GM12891 (cell line): Measurements from ENCODE around the genes FAM169A and F2RL2.

DNA sequence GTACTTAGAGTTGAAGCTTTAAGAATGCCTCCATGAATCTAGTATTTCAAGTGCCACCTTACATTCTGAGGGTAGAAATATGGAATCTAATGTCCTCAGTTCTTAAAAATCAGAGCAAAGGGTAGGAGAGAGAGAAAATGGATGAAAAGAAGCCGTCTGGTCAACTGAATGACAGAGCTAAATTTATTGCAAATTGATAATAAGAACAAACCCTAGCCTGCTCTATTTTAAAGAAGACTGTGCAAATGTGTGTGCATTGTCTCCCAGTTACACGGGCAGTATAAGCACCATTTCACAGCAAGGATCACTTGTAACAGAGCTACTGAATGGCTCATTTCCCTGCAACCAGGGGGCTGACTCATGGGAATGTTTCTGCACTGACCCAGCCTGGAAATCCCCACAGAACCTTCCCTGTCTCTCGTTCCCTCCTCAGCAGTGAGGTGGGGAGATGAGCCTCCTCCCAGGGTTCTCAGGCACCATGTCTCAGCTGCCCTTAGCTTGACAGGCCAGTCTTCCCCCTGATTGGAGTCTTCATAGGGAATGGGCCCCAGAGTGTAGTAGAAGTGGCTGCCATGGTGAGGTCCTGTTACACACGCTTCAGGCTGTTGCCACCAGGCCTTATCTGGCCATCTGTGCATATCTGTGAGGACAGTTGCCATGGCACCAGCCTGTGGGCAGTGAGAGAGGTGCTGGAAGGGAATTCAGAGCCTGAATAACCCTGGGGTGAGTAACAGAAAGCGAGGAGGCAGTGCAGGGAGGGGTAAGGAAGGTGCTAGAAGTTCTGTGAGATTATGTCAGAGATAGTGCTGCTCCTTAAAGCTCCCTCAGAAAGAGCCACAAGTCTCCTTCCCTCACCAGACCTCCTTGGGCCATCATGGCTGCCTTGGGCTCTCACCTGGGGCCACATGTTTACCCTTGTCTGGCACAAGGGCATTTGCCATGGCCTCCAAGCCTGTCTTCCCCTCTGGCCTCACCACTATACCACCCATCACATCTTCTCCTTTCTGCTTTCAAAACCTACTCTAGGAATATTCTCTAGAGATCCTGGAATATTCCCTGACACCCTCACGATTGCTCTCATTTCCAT lies 324.4 kb downstream of the ENC1 start:
- RRBS = no CpG with 5 or more reads among the region's 6 CpGs

GRCh38 chr5:74415766-74416179 lies 224.8 kb downstream of the ENC1 start:
- RRBS = no CpG with 5 or more reads among the region's 8 CpGs

GRCh38 chr5:74629669-74630325 lies 10.7 kb downstream of the ENC1 start:
- RRBS = no CpG with 5 or more reads among the region's 6 CpGs

GRCh38 chr5:74636210-74637051 lies 4.1 kb downstream of the ENC1 start:
- RRBS = no CpG with 5 or more reads among the region's 15 CpGs

DNA sequence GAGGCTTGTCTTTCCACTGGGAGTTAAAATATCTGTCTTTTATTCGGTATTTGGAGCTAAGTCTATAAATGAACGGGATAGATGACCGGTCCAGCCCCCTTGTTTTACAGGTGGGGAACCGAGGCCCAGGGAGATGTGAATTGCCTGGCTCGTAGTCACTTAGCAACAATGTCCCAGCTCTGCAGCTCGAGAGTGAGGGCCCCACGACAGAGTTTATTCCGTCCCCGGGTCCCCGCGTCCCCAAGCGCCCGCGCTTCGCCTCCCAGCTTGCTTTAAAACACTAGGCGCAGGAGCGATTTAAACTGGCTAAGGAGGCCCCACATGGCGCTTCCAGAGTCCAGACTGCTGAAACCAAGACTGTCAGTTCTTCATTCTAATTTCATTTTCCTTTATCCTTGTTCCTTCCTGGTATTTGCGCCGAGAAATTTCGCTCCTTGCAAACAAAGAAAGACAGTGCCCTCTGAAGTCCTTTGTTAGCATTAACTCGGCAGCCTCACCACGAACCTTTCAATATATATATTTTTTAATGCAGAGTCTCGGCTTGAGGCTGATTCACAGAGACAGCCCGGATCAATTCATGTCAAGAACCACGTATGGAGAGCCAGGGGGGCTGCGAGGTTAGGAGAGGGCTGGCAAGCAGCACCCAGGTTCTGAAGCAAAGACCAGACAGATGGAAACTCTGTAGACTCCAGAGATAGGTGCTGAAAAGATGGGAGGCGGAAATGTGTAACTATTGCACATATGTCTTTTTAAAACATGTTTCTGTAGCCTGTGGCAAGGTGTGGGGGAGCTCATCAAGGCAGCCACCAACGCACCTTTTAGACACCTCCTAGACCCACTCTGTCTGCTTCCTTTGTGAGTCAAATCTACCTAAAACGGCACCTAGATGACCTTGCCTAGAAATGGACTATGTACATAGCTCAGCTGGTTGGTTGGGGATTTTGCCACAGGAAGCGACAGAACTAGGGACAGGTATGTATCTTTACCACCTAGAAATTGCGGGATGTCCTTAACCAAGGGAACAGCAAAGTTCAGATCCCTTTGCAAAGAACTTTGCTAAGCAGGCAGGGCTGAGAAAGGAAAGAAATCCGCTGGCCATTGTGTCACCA lies 1.6 kb upstream of the ENC1 start:
- RRBS = no CpG with 5 or more reads among the region's 33 CpGs

DNA sequence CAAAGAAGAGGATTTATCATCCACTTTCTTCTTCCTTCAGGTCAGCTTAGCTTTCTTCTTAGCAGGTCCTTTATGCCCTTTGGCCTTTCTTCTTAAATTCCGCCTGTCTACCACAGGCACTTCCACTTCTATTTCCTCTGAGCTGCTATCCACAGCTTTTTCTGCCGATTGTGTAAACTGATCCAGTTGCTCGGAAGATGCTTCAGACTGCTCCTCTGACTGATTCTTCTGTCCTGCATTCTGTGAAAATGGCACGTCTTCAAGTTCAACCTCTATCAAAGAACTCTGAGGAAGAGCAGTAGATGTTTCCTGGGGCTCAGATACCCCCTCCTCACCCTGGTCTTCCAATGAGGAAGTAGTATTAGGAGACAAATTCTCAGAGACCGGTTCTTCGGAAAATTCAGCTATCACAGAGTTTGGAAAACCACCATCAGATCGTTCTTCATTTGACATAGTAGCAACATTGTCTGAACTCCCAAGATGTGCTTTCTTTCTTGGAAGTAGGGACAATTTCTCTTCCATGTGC lies 14.4 kb downstream of the NSA2 start:
- RRBS = no CpG with 5 or more reads among the region's 7 CpGs

DNA sequence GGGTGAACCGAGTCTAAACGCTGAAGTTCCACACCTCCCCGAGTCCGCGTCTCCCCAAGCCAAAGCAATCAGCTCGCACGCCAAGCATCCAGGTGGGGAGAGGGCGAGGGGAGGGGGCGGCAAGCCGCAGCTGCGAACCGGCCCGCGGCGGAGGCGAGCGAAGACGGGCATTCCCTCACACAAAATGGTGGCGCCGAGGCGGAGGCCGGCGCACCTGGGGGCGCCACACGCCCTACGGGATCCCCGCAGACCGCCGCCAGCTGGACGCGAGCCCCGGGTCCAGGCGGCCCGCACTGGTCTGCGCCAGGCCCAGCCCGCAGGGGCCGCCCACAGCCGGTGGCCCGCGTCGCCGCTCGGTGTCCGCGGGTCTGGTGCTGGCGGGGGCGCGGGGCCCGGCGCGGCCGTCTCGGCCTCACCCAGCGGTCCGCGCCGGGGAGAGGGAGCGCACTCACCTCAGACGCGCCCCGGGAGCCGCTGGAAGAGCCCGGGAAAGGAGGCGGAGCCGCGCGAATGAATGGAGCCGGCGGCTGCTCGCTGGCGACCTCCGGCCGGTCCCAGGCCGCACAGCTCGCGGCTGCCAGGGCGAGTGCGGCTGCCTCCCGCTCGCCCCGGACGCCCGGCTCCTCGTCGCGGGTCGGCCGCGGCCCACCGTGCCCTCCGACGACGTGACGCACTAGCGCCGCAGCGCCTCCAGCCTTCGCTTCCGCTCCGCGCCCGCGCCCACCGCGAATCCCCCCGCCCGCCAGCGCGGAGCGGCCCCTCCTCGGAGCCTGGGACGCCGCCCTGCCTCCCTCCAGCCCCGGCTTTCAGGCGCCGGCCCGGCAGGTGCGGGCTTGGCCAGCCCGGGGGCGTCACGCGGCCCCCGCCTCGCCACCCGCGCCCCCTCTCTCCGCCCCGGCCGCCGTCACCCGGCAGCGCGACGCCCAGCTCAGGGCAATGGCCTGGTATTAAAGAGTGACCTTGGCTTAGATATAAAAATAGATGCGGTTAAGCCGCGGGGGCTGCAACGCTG lies at the start of gene FAM169A:
Gene FAM169A, minus strand, starts transcription at position 675 of the 1,012 bp plus-strand sequence.
- RRBS = 1% methylated on average over 65 of the region's 138 CpGs

DNA sequence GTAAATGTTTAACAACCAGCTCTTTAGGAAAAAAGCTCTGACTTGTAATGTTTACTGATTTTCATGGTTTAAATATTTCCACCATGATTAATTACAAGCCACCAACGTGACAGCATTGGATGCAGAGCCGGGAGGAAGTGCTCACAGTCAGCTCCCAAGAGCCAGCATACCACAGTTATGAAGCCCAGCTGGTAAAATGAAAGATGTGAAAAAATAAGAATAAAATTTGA lies 83.0 kb upstream of the FAM169A start:
- RRBS = no CpG with 5 or more reads among the region's 2 CpGs

DNA sequence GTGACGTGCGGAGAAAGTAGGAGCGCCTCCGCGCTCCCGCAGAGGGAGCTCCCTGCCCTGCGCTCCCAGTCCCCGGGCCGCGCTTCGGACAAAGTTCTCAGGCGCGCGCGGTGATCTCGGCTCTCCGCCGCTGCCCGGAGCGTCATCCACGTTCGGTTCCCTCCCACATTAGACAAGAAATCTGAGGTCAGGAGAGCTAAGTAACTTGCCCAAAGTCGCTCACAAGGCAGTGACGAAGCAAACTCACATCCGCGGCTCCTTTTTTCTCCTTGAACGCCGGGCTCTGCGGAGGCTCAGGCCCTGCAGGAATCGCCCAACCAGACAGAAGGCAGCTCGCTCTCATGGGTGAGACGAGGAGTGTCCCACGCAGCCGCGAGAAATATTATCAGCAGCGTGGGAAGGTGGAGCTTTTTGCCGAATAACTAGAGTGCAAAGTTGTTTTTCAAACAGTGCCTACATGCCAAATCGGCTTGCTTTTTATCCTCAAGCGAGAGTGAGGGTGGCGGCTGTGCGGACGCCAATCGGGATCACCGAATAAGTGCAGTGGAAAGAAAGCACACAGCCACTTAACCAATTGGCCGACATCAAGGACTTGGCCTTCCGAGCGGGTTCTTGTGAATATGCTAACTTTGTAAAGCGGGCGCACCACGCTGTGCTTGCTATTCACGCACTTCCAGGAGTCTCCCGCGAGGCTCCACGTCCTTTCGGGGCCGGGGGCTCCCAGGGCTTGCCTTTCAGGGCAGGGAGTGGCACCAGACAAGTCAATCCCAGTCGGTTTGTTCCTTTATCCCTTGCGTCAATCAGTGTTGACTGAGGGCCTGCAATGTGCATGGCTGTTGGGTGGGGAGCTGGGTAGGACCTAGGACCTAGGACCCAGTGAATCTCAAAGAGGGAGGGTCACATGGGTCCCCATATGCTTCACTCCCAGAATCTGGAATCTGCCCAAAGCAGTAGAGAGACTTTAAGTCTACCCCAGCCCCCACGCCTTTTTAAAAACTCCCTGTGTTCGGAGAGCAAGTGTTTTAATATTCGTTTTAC lies 1.7 kb upstream of the GCNT4 start:
- RRBS = 18% methylated on average over 12 of the region's 61 CpGs

DNA sequence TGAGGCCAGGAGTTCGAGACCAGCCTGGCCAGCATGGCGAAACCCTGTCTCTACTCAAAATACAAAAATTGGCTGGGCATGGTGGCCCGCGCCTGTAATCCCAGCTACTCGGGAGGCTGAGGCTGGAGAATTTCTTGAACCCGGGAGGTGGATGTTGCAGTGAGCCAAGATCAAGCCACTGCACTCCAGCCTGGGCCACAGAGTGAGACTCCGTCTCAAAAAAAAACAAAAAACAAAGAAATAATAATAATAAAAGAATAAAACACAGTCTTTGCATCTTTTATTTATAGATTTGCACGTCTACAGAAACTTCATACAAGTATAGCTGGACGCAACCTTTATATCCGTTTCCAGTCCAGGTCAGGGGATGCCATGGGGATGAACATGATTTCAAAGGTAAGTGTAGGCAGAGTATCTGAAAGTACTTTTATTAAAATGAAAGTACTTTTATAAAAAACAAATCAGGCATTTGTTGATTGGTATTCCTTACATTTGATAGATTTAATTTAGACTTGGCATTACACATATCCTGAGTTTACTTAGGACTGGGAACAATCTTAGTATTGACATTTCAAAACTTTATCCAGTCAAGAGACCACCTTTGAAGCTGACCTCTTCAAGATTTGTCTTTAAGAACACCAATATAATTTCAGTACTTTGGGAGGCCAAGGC lies 19.2 kb downstream of the HMGCR start:
- RRBS = no CpG with 5 or more reads among the region's 10 CpGs

GRCh38 chr5:75362390-75363101 lies 25.5 kb downstream of the HMGCR start:
- RRBS = no CpG with 5 or more reads among the region's 6 CpGs

DNA sequence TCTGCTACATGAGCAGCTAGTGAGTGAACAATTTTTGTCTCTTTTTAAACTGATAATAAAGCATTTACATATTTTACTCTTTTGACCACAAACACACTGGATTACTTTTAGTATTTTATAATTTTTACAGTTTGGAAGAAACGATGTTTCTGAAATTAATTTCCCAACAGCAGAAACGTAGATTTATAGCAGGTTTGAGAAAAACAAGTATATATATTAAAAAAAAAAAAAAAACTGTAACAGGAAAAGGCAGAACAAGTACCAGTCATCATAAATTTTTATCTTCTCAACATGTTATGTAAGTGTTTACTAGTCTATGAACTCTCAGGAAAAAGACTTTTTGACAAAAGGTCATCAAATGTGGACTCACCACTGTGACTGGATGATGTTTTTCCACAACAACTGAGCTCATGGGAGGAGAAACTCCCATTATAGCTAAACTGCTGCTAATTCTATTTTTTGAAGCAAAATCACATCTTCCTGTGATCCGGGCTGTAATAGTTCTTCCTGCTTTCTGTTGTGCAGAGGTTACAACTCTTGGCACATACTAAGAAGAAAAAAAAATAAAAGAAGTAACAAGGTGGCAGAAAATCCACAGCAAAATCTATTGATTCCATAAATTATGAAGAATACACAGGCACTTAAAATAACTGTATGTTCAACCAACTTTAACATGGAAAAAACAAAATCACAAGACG lies 39.7 kb downstream of the POC5 start:
- RRBS = no CpG with 5 or more reads among the region's 4 CpGs

- RRBS = no CpG with 5 or more reads among the region's 3 CpGs
These were observed 15.3 kb upstream of the IQGAP2 start for GRCh38 chr5:76387880-76388127.

- RRBS = 1% methylated on average over 4 of the region's 49 CpGs
These were observed 993 bp downstream of the IQGAP2 start for GRCh38 chr5:76403736-76404820.

DNA sequence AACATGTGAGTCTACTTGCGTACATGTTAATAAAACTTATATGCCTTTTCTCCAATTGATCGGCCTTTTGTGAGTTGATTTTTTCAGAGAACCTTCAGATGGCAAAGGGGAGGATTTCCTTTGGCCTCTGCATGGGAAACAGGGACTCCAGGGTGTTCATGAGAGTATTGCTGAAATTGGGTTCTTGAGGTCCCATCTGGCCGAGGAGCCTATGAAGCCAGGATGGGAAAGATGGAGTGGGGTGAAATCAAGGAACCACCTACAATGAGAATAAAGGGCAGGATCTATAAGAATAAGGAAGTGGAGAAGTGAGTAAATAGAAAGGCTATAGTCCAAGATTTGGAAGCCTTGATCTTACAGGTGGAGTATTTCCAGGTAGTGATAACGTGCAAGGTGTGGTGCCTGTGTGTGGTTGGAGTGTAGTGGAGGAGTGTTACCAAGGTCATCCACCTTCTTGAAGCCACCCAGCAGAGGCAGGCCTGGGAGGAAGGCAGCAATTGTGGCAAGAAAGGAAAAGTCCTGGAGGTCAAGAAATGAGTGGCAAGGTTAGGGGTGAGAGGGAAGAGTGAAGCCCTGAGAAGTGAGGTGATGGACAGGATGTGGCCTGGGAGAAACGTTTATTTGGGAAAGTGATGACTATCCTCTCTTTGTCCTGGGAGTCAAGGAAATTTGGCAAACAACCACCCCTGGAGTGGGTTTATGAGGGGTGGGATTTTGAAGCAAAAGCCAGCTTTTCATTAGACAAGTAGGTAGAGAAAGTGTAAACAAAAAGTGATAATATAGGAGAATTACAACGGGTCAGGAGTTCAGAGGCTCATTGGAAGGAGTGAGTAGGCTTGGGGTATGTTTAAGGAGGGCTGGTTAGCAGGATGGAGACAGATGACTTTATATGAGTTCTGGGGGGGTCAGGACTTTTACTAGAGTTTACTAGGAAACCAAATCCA lies 72.9 kb downstream of the IQGAP2 start:
- RRBS = no CpG with 5 or more reads among the region's 6 CpGs

DNA sequence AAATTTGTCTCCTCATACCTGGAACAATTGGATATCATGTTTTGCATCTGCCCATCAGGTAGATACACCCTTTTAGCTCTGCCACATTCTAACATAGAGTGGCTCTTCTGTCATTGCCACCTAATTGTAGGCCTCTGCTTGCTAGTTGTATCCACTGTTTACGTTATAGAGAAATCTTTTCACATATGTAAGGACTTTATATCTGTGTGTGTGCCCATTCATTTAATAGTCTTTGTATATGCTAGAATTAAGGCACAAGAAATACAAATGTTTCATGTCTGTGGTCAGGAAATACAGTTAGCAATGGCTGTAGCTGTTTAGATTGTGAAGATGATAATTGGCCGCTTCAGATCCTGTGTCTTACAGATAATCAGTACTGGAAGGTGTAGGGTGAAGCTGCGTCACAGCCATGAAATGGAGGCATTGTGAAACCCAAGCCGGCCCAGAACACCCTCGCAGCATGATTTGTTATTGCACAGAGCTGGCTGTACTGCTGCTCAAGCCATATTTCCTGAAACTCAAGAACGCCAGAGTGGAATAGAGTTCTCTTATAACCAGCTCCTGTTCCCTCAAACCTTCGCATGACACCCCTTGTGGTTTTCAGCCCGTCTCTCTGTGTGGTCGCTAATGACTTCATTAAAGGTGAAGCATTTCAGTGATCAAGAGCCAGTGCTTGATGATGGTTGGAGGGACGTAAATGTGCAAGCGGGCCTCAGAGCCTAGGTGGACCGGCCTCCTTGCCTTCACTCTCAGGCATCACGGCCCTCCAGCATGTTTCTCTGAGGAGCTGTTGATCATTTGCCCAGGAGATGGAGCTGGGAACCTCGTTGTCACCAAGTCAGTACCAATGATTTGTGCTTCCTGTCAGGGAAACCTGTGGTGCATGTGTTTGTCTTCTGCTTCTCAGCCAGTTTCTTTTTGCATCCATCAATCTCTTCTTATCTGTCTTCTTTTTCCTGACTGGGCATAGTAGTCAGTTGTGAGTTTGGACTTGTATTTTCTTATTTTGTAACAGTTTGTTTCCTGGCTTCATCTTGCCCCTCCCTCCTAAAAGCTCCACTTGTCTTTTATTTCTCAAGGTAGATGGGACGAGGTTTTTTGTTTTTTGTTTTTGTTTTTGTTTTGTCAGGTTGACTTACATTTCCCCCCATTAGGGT lies 80.1 kb downstream of the F2RL2 start:
- RRBS = no CpG with 5 or more reads among the region's 15 CpGs

- RRBS = no CpG with 5 or more reads among the region's 10 CpGs
These were observed at the start of gene F2RL2 for GRCh38 chr5:76622771-76623720. Gene F2RL2 (minus strand): TSS chr5:76623403.

GRCh38 chr5:76674247-76675132 lies 41.4 kb upstream of the F2R start:
- RRBS = no CpG with 5 or more reads among the region's 10 CpGs

GRCh38 chr5:77053907-77054314 lies 23.7 kb downstream of the AGGF1 start:
- RRBS = no CpG with 5 or more reads among the region's 5 CpGs